ENCODE measurements around a stretch of chr11.

DNA sequence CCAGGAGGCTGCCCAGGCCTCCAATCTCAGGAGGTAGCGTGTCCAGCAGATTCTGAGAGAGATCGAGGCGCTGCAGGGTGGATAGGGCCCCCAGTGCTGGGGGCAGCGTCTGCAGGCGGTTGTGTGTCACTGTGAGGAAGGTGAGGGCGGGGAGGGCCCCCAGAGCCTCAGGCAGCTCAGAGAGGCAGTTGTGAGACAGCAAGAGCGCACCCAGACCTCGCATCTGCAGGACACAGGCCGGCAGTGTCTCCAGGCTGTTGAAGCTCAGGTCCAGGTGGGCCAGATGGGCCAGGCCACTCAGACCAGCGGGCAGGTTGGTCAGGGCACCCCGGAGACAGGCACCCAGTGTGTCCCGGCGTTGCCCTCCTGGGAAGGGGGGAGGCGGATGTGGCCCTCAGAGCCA, 1.8 kb downstream of the PIDD1 start:
- PRO-cap, 2 experiments: no peak in any of the 2 experiments

GRCh38 chr11:823681-824006, 4.1 kb upstream of the CRACR2B start:
- PRO-cap, 2 experiments: no peak in any of the 2 experiments

DNA sequence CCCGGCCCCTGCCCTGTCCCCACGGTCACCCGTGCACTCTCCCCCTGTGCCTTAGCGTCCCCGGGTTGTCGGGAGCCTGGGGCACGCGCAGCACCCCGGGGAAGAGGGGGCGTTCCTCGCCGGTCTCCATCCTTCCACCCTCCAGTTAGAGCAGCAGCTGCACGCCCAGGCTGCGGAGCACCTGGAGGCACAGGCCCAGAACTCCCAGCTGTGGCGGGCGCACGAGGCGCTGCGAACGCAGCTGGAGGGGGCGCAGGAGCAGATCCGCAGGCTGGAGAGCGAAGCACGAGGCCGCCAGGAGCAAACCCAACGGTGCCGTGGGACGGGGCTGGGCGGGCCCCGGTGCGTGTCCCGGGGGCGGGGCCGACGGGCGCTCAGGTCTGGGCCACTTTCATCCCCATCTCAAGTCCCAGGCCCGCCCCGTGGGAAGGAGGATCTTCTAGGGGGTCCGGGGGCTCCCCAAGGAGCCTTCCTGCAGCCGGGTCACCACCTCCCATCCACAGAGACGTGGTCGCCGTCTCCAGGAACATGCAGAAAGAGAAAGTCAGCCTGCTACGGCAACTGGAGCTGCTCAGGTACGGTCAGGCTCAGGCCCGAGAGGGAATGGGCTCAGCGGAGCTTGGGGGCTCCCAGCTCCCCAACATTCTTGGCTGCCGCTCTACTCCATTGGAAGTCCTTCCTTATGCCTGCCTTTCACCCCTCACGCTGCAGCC, 1.9 kb upstream of the CD151 start:
- PRO-cap, 2 experiments: no peak in any of the 2 experiments

DNA sequence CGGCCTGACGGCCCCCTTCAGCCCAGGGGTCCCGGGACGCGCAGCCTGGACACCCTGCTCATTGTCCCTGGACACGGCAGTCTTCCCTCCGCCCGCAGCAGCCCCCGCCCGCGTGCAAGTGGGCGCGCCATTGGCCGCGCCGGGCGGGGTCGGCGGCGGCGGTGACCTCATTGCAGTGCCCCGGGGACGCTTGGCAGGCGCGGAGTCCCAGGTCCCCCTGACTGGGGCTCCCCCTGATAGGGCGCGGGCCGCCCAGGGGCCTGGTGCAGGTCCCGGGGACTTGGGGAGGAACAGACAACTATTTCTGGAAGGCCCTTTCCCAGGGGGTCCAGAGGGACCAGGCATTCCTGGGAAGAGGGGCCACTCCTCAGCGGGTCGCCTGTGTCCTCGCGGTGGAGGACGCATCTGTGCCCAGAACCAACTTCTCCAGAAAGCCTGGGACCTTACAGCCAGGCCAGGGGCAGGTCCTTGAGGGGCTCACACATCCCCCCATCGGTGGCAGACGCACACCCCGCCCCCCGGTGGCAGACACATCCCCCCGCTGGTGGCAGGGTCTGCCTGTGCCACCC, 640 bp downstream of the CD151 start:
- PRO-cap, 2 experiments: peak in 2 of 2 experiments; most common plus-strand start position 170 of the sequence (in 2); most common minus-strand start position 84 of the sequence (in 2)

- PRO-cap, 2 experiments: peak in 1 of 2 experiments; most common plus-strand start chr11:835142 (in 1); most common minus-strand start chr11:834996 (in 1)
These were observed 2.1 kb downstream of the CD151 start for GRCh38 chr11:834782-835344.

- PRO-cap, 2 experiments: no peak in any of the 2 experiments
These were observed 1.4 kb downstream of the POLR2L start for GRCh38 chr11:840809-841408.

GRCh38 chr11:910309-910525, 393 bp downstream of the CHID1 start:
- PRO-cap, 2 experiments: no peak in any of the 2 experiments

- PRO-cap, 2 experiments: no peak in any of the 2 experiments
These were observed 200 bp downstream of the CHID1 start for GRCh38 chr11:910526-910694.

GRCh38 chr11:927842-928468, 2.3 kb downstream of the AP2A2 start:
- PRO-cap, 2 experiments: no peak in any of the 2 experiments

DNA sequence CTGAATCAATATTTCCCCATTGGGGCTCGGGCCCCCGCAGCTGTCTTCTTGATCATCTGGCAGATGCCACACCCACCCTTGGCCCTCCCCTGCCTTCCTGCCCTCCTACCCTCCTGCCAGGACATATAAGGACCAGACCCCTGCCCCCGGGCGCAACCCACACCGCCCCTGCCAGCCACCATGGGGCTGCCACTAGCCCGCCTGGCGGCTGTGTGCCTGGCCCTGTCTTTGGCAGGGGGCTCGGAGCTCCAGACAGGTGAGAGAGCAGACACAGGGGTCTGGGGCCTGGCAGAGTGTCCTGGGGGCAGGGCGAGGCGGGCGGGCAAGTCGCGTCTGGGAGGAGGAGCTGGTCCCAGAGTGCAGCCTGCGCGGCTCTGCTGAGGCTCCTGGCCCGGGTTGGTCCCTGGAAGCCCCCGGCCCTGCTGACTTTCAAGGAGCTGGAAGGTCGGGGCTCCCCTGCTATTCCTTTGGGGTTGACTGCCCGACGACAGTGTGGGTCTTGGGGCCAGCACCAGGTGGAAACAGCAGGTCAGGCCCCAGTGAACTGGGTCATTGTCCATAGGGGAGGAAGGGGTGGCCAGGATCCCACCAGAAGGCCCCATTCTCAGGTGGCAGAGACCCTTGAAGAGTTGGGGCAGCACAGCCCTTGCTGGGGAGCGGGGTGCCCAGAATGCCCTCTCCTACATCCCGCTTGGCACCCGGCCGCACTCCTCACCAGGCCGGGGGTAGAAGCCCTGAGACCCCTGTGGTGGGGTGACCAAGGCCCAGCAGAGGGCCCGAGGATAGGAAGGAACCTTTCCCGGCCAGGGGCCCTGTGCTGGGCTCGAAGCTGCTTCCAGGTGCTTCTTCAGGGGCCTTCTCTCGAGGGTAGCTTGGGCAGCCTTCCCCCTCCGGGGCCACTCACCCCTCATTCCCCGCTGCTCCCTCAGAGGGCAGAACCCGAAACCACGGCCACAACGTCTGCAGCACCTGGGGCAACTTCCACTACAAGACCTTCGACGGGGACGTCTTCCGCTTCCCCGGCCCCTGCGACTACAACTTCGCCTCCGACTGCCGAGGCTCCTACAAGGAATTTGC, 38.5 kb upstream of the MUC6 start:
- PRO-cap, 2 experiments: no peak in any of the 2 experiments

DNA sequence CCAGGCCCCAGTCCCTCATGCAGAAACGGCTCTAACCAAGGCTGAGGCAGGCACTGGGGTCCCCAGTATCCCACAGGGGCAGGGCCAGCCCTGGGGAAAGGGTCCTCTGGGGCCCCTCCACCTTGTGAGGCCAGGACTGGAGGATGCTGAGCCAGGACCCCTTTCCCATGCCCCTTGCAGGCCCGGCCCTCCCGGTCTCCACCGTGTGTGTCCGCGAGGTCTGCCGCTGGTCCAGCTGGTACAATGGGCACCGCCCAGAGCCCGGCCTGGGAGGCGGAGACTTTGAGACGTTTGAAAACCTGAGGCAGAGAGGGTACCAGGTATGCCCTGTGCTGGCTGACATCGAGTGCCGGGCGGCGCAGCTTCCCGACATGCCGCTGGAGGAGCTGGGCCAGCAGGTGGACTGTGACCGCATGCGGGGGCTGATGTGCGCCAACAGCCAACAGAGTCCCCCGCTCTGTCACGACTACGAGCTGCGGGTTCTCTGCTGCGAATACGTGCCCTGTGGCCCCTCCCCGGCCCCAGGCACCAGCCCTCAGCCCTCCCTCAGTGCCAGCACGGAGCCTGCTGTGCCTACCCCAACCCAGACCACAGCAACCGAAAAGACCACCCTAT, 17.9 kb downstream of the MUC5B start:
- PRO-cap, 2 experiments: no peak in any of the 2 experiments

DNA sequence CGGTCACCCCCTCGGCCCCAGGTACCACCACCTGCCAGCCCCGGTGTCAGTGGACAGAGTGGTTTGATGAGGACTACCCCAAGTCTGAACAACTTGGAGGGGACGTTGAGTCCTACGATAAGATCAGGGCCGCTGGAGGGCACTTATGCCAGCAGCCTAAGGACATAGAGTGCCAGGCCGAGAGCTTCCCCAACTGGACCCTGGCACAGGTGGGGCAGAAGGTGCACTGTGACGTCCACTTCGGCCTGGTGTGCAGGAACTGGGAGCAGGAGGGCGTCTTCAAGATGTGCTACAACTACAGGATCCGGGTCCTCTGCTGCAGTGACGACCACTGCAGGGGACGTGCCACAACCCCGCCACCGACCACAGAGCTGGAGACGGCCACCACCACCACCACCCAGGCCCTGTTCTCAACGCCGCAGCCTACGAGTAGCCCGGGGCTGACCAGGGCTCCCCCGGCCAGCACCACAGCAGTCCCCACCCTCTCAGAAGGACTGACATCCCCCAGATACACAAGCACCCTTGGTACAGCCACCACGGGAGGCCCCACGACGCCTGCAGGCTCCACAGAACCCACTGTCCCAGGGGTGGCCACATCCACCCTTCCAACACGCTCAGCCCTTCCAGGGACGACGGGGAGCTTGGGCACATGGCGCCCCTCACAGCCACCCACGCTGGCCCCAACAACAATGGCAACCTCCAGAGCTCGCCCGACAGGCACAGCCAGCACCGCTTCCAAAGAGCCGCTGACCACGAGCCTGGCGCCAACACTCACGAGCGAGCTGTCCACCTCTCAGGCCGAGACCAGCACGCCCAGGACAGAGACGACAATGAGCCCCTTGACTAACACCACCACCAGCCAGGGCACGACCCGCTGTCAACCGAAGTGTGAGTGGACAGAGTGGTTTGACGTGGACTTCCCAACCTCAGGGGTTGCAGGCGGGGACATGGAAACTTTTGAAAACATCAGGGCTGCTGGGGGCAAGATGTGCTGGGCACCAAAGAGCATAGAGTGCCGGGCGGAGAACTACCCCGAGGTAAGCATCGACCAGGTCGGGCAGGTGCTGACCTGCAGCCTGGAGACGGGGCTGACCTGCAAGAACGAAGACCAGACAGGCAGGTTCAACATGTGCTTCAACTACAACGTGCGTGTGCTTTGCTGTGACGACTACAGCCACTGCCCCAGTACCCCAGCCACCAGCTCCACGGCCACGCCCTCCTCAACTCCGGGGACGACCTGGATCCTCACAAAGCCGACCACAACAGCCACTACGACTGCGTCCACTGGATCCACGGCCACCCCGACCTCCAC, 18.9 kb downstream of the MUC5B start:
- PRO-cap, 2 experiments: no peak in any of the 2 experiments

DNA sequence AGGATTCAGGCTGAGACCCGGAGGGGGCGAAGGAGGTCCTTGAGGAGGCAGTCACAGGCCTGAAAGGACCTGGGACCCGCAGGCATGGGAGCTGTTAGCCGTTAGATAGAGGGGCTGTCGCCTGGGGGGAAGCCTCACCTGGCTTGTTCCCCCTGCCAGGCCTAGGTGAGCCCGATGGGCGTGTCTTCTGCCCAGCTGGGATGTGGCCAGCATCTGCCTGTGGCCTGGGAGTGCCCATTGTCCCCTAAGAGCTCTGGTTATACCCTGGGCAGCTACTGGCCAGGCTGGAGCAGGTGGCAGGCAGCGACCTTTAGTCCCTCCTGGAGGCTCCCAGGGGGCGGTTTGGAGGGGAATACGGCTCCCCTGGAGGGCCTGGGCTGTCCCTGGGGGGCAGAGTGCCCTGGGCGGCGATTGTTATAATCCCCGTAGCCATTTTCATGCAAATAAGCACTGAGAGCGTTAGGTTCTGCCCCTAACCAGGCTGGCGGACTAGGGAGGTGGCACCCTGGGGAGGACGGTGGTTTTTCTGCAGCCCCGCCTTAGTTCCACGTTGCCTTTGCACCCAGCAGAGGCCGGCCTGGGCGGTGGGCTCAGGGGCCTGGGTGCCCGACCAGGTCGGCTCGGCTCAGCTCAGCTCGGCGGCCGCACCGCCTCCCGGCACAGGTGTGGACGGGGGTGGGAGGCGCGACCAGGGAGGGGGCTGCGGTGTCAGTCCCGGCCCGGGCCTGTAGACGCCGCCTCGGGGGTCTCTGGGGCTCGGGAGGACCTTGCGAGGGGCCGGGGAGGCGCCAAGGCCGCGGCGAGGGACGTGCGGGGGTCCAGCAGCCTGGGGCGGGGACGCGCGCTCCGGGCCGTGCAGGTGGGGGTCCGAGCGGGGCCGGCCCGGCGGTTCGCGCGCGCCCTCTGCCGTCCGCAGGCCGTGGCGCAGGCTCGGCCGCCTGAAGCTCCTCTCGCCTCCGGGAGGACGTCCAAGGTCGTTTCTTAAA, 2.2 kb upstream of the DUSP8 start:
- PRO-cap, 2 experiments: peak in 1 of 2 experiments; most common plus-strand start position 313 of the sequence (in 1); most common minus-strand start position 232 of the sequence (in 1)

DNA sequence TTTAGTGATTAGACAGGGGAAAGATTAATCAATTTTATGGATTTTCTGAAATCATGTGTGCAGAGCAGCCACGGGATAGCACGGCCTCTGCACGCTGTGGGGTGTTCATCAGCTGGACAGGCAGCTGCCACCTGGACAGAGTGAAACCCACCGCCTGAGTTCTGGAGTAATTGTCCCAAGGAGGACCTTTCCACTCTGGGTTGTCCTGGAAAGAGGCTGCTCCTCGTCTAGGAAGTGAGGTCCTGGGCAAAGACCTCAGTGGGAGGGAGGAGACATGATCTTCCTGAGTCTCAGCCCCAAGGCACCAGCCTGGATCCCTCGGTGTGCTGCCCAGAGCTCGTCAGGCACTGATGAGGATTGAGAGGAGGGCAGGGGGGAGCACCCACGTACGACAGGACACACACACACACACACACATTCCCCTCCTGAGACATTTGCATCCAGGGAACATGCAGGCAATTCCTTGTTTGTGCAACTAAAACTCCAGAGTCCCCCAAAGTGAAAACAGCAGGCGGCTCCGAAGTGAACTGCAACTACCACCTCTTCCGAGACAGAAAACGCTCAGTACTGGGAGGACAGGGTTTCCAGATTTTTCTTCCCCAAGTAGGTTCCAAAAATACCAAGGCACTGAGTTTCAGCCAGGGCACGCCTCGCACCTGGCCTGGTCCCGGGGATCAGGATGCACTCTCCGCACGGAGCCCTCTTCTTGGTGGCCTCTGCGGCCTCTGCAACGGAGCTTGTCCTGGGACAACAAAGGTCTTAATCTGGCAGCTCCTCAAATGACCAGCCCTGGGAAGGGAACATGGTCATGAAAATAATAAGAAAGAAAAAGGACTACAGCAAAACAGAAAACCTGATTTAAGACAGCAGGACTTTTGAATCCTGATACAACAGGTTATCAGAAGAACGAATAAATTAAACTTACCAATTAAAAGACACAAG, 22.4 kb upstream of the KRTAP5-6 start:
- PRO-cap, 2 experiments: peak in 1 of 2 experiments; most common plus-strand start position 157 of the sequence (in 1); most common minus-strand start position 352 of the sequence (in 1)

DNA sequence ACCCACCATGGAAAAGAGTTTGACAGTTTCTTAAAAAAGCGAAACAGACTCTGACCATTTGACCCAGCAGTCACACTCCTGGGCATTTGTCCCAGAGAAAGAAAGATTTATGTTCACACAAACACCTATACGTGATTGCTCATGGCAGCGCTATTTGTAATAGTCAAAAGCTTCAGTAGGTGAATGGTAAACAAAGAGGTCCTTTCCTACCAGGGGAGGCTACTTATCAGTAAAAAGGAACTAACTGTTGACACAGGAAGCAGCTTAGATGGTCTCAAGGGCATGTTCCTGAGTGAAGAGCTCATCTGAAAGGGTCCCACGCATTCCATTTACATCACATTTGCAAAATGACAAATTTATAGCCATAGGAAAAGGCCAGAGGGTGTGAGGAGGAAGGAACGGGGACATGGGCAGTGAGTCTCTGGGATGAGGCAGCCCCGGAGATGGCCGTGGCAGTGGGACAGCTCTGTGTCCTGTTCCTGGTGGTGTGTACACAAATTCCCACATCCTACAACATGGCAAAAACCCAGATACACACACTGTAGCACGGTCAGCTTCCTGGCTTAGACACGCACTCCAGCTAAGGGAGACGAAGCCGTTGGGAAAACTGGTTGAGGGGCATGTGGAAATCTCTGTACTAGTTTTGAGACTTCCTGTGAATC, 14.6 kb upstream of the KRTAP5-6 start:
- PRO-cap, 2 experiments: no peak in any of the 2 experiments

- PRO-cap, 2 experiments: no peak in any of the 2 experiments
These were observed 11.5 kb upstream of the KRTAP5-6 start for GRCh38 chr11:1685590-1685737.

DNA sequence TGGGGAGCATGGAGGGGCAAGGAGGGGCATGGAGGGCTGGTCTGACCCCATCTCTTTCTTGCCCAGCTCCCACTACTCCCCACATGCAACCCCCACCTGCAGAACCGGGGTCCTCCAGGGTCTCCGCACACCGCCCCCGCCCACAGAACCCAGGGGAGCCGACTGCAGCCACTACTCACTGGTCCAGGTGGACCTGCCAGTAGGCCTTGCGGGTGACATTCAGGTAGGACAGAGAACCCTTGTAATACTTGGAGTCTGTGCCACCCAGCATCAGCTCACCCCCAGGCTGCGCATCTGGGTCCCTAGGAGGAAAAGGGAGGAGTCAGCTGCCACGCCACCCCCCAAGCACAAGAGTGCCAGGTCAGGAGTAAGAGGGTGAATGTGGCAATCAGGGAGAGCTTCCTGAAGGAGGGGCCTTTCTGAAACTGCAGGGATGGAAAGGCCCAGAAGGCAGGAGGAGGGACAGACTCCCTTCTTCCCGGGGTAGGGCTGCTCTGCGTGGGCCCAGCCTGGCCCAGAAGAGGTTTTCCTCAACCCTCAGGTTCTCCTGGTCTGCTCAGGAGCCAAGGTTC, 4.4 kb upstream of the IFITM10 start:
- PRO-cap, 2 experiments: no peak in any of the 2 experiments

DNA sequence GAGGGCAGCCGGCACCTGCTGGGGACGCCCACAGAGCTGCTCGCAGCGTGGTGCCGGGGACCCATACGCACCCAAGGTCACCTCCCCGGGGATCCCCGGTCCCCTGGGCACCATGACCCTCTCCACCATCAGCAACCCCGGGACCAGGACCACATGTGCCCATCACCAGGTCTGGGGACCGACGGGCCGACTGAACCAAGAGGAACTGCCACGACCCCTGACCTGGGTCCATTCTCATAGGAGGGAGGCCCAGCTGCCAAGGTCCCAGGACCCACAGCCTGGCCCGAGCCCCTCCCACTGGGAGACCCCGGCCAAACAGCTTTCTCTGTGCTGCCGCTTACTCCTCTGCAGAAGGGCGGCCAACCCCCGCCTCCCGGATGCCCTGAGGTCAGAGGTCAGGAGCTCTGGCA, 6.4 kb upstream of the IFITM10 start:
- PRO-cap, 2 experiments: no peak in any of the 2 experiments

DNA sequence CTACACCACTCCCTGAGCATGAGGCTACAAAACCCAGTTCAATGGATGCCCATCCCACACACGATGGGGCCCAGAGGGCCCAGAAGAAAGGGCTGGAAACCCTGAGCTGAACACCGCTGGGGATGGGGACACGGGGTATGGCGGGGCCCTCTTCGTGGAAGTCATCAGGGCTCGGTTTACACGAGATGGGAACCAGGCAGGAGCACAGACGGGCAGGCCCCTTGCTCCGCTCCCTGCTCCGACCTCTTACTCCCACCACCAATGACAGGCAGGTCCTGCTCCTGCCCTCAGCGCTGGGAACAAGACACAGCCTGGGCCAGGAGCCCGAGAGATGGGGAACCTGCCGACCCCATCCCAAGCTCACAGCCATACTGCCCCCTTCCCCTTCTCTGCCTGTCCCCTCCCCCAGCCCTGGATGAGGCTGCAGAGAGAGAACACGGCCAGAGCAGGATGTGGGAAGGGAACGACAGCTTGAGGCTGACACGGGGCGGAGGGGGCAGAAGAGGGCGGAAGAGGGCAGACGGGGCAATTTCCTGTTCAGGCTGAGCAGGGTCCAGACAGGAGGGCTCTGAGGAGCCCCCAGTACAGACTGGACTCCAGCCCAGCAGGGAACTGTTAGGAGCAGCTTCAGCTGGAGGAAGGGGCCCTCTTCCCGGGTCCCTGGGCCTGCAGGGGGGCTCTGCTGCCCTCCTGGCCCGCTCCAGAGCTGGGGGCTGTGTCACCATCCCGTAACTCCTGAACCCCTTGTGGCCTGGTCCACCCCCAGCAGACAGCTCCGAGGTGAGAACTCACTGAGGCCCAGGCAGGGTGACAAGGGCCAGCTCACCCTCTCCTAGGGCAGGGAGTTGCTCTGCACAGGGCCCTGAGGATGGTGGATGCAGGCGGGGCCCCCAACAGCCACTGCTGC, 5.9 kb downstream of the CTSD start:
- PRO-cap, 2 experiments: peak in 1 of 2 experiments; most common plus-strand start position 536 of the sequence (in 1)

- PRO-cap, 2 experiments: no peak in any of the 2 experiments
These were observed 4.4 kb downstream of the TNNI2 start for GRCh38 chr11:1843094-1843619.

Data from Metastatic Liver Carcinoma in the Lung (tissue), 2 donors.